Measurements from ENCODE around the genes CIAO2B and CES4A.

GRCh38 chr16:64251597-64252056 lies 870.2 kb downstream of the CDH11 start:
- PRO-cap, 3 experiments: no peak in any of the 3 experiments
- RAMPAGE, long total RNA, 2 experiments: no peak in any of the 2 experiments
- RRBS: no CpG with 5 or more reads among the region's 2 CpGs

- PRO-cap, 3 experiments: peak in 1 of 3 experiments; most common plus-strand start chr16:64417963 (in 1)
- RAMPAGE, long total RNA, 2 experiments: start-site peak on the plus strand in 1 of 2 experiments, at chr16:64417880-64417980 at its widest, 90 reads per replicate
- RRBS: no CpG with 5 or more reads among the region's 1 CpG
Measured at GRCh38 chr16:64417709-64418197, 704.1 kb downstream of the CDH11 start.

DNA sequence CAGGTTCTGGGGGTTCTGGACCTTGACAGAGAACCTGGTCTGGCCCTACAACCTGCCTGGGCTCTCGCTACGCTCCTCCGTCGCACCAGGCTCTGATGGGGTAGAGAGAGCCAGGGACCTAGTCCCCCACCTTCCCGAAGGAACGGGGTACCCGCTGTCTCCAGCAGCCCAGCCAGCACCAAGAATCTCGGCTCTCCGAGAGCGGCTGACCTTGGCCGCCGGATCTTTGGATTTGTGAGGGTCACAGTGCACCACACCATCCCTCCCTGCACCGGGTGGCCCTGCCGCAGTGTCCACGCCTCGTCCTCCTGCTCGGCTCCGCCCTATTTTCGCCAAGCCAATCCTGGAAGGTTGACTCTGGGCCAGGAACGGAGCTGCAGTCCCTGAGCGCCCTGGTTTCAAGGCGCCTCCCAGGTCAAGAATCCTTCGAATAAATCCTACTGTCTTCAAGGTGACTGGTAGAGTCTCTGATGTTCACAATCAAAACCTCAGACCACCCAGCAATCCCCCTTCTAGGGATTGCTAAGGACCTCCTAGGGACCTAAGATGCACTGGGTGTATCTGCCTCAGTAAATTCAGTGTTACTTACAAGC lies 20.3 kb upstream of the BEAN1 start:
- PRO-cap, 3 experiments: peak in 3 of 3 experiments; most common plus-strand start position 354 of the sequence (in 2); most common minus-strand start position 228 of the sequence (in 3)
- RAMPAGE, long total RNA, 2 experiments: no peak in any of the 2 experiments
- RRBS: 13% methylated on average over 1 of the region's 23 CpGs

DNA sequence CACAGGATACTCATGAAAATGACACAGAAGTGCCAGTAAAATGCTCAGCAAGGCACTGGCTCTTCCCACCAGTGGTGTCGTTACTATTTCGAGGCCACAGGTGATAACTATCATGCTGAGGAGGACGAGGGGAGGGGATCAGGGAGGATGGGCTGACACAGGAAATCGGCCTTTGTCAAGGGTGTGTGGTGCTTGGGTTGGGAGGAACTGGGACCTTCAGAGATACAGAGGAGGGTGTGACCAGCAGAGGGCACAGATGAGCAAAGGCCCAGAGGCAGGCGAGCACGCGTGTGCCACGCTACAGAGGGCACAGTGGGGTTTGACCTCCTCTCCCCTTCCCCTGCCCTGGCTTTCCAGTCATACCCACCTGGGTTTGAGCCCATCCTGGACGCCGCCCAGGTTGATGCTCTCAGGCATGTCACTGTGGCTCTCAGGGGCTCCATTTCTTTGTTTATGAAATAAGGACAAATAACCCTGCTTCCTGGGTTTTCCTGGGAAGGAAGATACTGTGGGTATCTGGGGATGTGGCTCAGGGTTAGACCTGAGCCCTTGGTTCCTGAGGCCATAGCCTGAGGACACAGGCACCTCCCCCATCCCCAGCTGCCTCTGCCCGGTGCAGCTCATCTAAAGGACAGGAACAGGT lies 51.7 kb downstream of the BEAN1 start:
- PRO-cap, 3 experiments: no peak in any of the 3 experiments
- RAMPAGE, long total RNA, 2 experiments: no peak in any of the 2 experiments
- RRBS: no CpG with 5 or more reads among the region's 11 CpGs

GRCh38 chr16:66536777-66537231 lies 13.1 kb downstream of the TK2 start:
- PRO-cap, 3 experiments: no peak in any of the 3 experiments
- RAMPAGE, long total RNA, 2 experiments: no peak in any of the 2 experiments
- RRBS: no CpG with 5 or more reads among the region's 6 CpGs

GRCh38 chr16:66613902-66615065 lies 9.8 kb downstream of the CMTM3 start:
- PRO-cap, 3 experiments: no peak in any of the 3 experiments
- RAMPAGE, long total RNA, 2 experiments: no peak in any of the 2 experiments
- RRBS: 92% methylated on average over 2 of the region's 20 CpGs

DNA sequence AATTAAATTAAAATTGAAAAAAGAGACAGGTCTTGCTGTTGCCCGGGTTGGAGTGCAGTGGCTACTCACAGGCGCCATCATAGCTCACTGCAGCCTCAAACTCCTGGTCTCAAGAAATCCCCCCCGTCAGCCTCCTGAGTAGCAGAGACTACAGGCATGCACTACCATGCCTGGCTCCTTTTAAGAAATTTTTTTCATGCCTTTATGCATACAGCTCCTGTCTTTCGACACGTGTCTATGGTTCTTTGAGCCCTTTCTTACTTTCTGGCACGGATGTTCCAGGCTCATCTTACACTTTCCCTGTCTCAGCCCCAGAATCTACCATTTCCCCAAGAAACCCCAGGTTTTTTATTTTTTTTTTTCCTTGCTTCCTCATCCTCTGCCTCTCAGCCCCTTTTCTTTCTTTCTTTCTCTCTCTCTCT lies 13.9 kb upstream of the CMTM4 start:
- PRO-cap, 3 experiments: no peak in any of the 3 experiments
- RAMPAGE, long total RNA, 2 experiments: no peak in any of the 2 experiments
- RRBS: no CpG with 5 or more reads among the region's 6 CpGs

DNA sequence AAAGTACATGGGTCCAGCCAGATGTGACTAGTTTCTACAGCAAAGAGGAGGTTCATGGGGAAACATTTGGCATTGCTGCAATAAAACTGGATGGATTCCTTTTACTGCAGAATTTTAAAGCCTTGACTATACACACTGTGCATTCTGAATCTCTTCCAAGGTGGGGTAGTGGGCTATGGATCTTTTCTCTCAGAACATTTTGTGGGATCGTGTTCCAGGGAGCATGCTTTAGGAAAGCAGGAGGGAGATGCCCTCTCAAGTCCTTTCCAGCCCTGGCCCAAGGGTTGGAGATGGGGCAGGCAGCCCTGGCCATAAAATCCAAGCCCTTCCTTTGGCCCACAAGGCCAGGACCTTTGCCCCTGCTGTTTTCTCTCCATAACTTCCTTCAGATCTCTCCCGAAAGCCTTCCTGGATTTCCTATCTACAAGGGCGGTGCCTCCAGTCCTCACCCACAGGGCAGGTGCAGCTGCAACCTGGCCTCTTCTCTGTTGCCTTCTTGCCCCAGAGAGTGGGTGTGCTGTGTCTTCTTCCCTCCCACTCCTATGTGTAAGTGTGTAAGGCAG lies 8.6 kb upstream of the PDP2 start:
- PRO-cap, 3 experiments: no peak in any of the 3 experiments
- RAMPAGE, long total RNA, 2 experiments: no peak in any of the 2 experiments
- RRBS: no CpG with 5 or more reads among the region's 3 CpGs

- PRO-cap, 3 experiments: no peak in any of the 3 experiments
- RAMPAGE, long total RNA, 2 experiments: no peak in any of the 2 experiments
- RRBS: no CpG with 5 or more reads among the region's 7 CpGs
Measured at GRCh38 chr16:66898100-66898732, 17.9 kb downstream of the PDP2 start.

DNA sequence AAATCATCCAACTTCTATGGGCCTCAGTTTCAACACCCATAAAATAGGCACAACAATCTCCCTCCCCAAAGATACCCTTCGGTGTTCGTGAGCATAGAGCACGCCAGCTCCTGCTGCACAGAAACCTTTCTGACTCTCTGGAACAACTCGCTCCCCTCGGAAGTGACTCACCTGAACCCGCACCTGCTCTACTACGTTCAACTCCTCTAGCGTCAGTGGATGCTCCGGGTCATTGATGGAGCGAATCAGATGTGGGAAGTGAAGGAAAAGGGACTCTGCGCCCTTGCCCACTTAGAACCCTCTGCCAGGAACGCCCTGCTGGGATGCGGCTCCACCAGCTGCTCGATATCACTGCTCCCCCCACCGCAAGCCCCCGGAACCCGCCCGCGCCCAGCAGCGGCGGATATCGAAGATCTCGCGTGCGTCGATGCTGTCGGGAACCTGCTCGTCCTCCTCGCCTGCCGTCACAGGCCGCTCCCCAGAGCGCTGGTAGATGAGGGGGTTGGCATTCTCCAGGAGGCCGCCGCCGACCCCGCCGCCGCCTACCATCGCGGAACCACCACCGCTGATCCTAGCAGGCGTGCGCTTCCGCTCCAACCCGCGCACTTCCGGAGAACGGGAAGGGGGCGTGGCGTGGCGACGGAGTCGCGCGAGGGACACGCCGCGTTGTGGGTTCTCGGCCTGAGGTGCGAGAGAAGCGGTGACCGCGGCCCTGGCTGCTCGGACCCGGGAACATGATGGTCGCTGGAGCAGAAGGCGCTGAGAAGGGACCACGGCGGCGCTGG lies at the start of gene CIAO2B:
CIAO2B (minus strand) TSS at position 587 of the 785 bp plus-strand sequence.
- PRO-cap, 3 experiments: peak in 3 of 3 experiments; most common plus-strand start position 679 of the sequence (in 2); most common minus-strand start position 573 of the sequence (in 3)
- RAMPAGE, long total RNA, 2 experiments: start-site peak on the plus strand in 2 of 2 experiments, centred at positions 670 to 681 of the sequence, 192 to 457 reads per replicate; start-site peak on the minus strand in 2 of 2 experiments, centred at positions 573 to 590 of the sequence, 622 to 1,287 reads per replicate
- RRBS: 3% methylated on average over 6 of the region's 70 CpGs

DNA sequence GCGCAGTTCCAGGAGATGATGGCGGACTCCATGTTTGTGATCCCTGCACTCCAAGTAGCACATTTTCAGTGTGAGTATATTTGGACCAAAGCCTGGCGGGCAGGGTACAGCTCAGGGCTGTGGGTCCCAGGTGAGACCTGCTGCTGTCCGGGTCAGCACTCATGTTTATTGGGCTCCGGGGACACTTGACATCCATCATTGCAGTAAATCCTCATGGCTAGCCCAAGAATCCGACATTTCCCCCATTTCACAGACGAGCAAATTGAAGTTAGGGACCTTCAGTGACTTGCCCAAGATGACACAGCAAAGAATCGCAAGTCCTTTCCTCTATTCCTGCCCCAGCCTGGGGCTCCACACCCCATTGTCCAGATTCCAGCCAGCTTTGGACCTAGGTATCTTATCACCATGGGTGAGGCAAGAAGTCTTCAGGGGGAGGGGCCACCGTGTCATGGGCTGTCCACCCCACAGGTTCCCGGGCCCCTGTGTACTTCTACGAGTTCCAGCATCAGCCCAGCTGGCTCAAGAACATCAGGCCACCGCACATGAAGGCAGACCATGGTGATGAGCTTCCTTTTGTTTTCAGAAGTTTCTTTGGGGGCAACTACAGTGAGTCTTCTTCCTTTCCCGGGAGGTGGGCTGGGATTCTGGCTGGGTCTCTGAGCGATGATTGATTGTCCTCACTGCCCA lies 7.0 kb downstream of the CES2 start:
- PRO-cap, 3 experiments: no peak in any of the 3 experiments
- RAMPAGE, long total RNA, 2 experiments: no peak in any of the 2 experiments
- RRBS: no CpG with 5 or more reads among the region's 14 CpGs

DNA sequence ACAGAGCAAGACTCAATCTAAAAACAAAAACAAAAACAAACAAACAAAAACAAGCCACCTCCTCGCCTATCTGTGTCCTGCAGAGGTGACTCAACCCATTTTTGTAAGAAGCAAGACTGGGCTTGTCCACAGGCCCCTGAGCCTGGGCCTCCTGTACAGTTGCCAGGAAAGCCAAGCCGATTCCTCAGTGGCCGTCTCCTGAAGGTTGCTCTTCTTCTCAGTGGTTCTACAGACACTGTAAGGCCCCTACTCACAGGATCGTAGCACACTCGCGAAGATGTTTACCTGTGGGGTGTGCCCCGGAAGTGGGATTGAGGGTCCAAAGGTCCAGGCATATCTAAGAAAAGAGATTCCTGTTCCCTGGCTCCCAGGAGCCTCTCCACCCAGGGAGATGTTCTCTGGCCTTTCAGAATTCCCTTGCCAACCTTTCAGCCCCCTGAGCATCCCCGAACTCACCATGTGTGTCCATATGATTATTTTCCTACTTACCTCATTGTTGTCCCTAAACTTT lies 7.6 kb upstream of the CES3 start:
- PRO-cap, 3 experiments: no peak in any of the 3 experiments
- RAMPAGE, long total RNA, 2 experiments: no peak in any of the 2 experiments
- RRBS: no CpG with 5 or more reads among the region's 8 CpGs

DNA sequence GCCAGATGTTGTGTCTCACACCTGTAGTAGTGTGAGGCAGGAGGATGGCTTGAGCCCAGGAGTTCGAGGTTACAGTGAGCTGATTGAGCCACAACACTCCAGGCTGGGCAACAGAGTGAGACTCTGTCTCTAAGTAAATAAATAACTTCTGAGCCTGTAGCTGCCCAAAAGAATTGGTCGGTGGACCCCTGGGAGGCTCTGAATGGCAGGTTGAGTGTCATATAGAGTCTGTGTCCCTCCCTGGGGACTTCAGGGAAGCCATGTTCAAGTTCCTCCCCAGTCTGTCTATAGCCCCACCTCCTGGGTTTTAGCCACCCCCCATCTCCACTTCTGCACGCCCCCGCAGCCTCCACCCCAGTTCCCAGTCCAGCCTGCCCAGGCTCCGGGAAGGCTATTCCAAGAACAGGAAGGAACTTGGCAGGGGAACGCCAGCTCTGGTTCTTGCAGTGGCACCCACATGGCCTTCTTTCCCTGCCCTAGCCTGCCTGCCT lies 9.5 kb upstream of the CES4A start:
- PRO-cap, 3 experiments: peak in 1 of 3 experiments; most common plus-strand start position 357 of the sequence (in 1)
- RAMPAGE, long total RNA, 2 experiments: no peak in any of the 2 experiments
- RRBS: no CpG with 5 or more reads among the region's 6 CpGs

GRCh38 chr16:66988077-66988824 lies at the start of gene CES4A:
Gene CES4A (plus strand): TSS chr16:66988589.
- PRO-cap, 3 experiments: no peak in any of the 3 experiments
- RAMPAGE, long total RNA, 2 experiments: no peak in any of the 2 experiments
- RRBS: no CpG with 5 or more reads among the region's 13 CpGs

- PRO-cap, 3 experiments: no peak in any of the 3 experiments
- RAMPAGE, long total RNA, 2 experiments: no peak in any of the 2 experiments
- RRBS: no CpG with 5 or more reads among the region's 3 CpGs
Measured at GRCh38 chr16:66996832-66997416, 8.5 kb downstream of the CES4A start.

DNA sequence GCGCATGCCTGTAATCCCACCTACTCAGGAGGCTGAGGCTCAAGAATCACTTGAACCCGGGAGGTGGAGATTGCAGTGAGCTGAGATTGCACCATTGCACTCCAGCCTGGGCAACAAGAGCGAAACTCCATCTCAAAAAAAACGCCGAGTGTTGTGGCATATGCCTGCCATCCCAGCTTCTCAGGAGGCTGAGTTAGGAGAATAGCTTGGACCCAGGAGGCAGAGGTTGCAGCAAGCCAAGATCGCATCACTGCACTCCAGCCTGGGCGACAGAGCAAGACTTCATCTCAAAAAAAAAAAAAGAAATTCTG lies 40.1 kb downstream of the CBFB start:
- PRO-cap, 3 experiments: no peak in any of the 3 experiments
- RAMPAGE, long total RNA, 2 experiments: no peak in any of the 2 experiments
- RRBS: no CpG with 5 or more reads among the region's 7 CpGs

- PRO-cap, 3 experiments: no peak in any of the 3 experiments
- RAMPAGE, long total RNA, 2 experiments: no peak in any of the 2 experiments
- RRBS: 12% methylated on average over 8 of the region's 81 CpGs
Measured at GRCh38 chr16:67148890-67150027, 1.5 kb downstream of the B3GNT9 start.

DNA sequence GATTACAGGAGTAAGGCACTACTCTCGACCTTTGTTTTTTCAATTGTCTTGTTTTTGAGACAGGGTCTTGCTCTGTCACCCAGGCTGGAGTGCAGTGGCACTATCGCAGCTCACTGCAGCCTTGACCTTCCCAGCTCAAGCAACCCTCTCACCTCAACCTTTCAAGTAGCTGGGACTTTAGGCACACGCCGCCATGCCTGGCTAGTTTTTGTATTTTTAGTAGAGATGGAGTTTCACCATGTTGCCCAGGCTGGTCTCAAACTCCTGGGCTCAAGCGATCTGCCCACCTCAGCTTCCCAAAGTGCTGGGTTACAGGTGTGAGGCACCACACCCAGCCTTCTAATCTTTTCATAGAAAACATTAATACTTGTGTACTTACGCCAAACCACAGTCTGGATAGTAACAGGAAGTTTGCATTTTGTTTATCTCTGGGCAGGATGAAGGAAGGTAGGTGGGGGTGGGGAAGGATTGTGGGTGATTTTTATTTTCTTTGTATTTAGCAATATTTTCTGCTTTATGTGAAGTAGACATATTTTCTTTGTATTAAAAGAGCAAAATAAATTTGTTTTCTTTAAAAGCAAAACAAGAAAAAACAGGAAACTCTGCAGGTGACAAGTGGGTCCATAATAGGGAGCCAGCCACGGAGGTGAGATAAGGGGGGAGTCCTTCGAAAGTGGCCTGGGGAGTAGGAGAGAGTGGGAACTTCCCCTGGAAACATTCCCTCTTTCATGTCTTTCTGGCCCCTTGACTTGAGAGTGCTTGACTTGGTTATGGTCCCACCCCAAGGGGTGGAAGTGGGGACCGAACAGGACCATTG lies 1.4 kb downstream of the TRADD start:
- PRO-cap, 3 experiments: no peak in any of the 3 experiments
- RAMPAGE, long total RNA, 2 experiments: no peak in any of the 2 experiments
- RRBS: no CpG with 5 or more reads among the region's 9 CpGs

DNA sequence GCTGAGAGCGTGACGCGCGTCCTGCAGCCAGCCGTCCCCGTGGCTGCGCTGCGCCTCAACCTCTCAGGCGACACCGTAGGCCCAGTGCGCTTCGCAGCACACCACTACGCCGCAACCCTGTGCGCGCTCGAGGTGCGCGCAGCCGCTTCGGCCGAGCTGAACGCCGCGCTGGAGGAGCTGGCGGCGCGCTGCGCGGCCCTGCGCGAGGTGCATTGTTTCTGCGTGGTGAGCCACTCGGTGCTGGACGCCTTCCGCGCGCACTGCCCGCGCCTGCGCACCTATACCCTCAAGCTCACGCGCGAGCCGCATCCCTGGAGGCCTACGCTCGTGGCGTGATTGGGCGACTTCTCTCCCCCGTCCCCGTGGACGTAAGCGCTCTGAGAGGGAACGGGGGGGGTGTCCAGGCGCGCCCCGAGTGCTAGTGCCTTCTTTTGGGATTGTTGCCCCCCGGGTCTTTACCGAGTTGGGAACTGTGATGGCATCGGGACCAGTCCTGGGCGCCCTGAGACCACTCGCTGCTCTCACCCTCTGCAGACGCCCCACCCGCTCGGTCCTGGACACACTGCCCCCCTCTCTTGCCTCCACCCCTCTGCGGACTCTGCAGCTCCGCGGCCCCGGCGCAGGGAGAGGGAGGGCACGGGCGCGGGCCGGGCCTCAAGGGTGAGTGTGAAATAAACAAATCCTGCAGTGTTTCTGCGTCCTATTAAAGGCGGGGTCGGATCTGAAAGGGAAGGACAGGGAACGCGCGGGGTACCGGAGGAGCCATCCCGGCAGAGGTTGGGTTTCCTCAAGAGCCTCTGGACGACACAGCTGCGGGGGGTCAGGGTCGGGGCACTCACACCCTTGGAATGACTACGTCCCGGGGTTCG lies 826 bp upstream of the HSF4 start:
- PRO-cap, 3 experiments: peak in 3 of 3 experiments; most common plus-strand start position 380 of the sequence (in 3); most common minus-strand start position 255 of the sequence (in 3)
- RAMPAGE, long total RNA, 2 experiments: no peak in any of the 2 experiments
- RRBS: 1% methylated on average over 10 of the region's 88 CpGs

- PRO-cap, 3 experiments: peak in 3 of 3 experiments; most common plus-strand start chr16:67173957 (in 3); most common minus-strand start chr16:67173870 (in 2)
- RAMPAGE, long total RNA, 2 experiments: no peak in any of the 2 experiments
- RRBS: no CpG with 5 or more reads among the region's 16 CpGs
Measured at GRCh38 chr16:67173201-67174067, 8.9 kb downstream of the HSF4 start.

Measured in testis (tissue), 5 donors.